Bronchus fibroblast of lung (primary cell): ENCODE measurements around the genes SLC32A1 and MAFB.

DNA sequence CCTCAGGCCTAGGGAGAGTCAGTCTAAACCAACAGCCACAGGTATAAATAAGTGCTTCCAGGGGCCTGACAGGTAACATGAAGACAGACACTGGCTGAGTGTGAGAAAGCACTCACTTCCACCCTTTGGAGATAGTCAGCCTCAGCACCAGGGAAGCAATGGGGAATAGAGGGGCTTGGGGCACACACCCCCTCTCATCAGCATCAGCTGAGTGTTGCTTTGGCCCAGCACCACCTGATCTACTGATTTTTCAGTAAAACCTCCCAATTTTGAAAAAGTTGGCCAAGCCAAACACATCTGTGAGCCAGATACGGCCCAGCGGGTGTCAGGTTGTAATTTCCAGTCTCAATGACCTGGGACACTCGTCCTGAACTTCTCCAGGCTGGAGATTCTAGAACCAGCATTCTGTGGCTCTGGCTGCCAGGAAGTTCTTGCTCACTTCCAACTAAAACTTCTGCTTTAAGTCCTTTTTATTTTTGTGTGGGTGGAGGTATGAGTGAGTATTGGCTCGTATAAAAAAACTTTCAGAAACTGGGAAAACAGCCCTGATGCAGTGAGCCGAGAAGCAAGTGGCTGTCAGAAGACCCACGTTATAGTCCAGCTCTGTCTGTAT, 5.2 kb downstream of the KIAA1755 start:
- RAMPAGE, long total RNA = no peak

GRCh38 chr20:38360269-38360788, 14.0 kb downstream of the LBP start:
- RAMPAGE, long total RNA = no peak

DNA sequence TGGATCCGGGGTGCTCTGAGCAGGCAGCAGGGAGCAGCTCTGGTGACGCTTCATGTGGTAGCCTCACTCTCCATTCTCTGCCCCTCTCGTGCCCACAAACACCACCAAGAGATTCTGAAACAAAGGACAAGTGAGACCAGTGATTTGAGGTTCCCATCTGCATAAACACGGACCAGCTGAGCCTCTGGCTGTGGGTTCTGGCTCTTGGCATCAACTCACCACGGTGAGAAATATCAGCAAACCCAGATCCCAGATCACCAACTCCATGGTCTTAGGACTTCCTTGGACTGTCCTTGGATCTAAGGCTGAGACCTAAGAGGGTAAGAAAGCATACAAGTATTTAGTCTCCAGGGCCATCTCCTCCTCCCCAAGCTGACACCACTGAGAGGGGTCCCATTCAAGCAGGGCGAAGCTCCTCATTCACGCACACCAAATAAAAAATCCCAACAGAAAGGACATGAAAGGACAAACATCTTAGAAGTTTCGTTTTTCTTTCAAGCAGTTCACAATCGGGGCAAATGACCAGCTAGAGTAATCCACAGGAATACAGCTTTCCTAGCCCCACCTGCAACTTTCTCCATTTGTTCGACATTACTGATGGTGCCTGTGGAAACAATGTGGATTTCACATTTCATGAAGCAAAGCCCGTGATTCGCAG, 51.7 kb upstream of the RALGAPB start:
- RAMPAGE, long total RNA = no peak

GRCh38 chr20:38503179-38503540, 30.5 kb downstream of the RALGAPB start:
- RAMPAGE, long total RNA = no peak

DNA sequence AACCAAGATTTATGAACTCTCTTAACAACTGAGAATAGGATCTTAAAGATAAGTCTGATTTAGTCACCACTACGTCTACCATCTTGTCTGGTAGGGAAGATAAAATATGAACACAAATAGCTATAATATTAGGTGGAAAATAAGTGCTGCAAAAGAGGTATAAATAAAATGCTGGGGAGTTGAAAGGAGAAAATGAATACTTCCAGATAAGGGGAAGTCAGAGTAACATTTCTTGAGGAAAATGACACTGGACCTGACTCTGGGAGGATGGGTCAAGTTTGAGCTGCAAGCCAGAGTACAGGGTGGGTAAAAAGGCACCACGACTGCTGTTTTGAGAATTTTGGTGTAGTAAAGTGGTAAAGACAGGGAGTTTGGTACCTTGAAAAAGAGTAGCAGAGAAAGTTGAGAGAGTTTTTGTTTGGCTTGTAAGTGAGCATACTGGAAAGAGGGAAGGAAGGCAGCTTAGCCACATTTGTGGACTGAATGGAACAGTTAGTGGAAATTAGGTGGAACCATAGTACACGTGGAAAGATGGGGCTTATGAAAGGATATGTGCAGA, 39.3 kb upstream of the ADIG start:
- RAMPAGE, long total RNA = no peak

- RAMPAGE, long total RNA = no peak
These were observed 20.6 kb downstream of the ADIG start for GRCh38 chr20:38601515-38602013.

DNA sequence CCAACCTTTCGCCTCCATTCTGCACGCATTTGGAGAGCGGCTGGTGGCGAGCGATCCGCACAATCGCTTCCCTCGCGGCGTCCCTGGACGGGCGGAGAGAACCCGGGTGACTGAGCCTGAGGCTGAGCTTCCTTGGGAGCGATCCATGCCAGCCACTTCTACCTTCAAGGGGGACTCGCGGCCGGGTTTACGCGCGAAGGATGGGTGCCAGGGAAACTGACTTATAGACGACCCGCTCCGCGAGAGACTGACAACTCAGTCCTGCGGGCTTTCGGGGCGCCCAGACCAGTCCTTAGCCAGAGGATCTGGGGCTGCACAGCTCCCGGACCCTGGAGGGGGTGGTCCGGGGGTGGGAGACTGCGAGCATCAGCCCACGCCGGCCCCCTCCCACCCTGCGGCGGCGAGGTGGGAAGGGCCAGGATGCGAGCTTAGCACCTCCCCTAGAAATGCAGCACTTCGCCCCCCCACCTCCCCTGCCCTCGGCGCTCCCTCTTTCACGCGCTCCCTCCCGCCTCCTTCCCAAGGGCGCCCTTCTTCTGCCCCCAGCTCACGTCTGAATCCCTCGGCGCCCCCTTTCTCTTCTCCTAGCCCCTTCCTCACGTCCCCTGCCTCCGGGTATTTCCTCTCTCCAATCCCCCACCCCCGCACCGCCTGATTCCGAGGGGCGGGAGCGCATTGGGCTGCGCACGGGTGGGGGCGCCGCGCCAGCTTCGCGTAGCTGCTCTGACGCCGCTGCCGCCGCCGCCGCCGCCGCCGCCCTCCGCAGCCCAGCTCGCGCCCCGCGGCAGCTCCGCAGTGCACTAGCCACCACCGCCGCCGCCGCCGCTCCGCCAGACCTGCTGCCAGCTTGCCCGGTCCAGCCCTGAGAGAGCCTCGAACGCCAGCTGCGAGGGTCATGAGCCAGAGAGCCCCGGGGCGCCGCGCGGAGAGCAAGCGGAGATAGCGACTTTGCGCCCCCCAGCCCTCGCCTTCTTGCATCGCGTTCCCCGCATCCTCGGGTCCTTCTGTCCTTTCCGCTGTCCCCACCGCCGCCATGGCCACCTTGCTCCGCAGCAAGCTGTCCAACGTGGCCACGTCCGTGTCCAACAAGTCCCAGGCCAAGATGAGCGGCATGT, at the start of gene SLC32A1:
Gene SLC32A1, plus strand, starts transcription at position 795 of the 1,115 bp plus-strand sequence.
- RAMPAGE, long total RNA = no peak

- RAMPAGE, long total RNA = no peak
These were observed 834 bp upstream of the PPP1R16B start for GRCh38 chr20:38804395-38805331.

DNA sequence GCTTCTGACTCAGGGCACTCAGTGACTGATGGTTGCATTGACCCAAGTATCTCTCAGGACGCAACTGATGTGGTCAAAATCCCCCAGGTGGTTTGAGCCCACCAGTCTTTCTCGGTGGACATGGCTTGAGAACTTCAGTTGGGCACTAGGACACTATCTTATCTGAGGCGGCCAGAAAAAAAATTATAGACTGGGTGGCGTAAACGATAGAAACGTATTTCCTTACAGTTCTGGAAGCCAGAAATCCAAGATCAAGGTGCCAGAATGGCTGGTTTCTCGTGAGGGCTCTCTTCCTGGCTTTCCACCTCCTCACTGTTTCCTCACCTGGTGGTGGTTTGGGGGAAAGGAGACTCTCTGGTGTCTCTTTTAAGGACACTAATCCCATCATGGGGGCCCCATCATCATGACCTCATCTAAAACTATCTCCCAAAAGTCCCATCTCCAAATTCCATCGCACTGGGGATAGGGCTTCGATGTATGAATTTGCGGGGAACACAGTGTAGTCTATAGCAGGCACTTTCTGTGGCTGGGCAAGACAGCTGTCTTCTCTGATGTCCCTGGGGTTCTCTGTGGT, 52.3 kb downstream of the PPP1R16B start:
- RAMPAGE, long total RNA = no peak

- RAMPAGE, long total RNA = no peak
These were observed 51.4 kb upstream of the FAM83D start for GRCh38 chr20:38874471-38875586.

DNA sequence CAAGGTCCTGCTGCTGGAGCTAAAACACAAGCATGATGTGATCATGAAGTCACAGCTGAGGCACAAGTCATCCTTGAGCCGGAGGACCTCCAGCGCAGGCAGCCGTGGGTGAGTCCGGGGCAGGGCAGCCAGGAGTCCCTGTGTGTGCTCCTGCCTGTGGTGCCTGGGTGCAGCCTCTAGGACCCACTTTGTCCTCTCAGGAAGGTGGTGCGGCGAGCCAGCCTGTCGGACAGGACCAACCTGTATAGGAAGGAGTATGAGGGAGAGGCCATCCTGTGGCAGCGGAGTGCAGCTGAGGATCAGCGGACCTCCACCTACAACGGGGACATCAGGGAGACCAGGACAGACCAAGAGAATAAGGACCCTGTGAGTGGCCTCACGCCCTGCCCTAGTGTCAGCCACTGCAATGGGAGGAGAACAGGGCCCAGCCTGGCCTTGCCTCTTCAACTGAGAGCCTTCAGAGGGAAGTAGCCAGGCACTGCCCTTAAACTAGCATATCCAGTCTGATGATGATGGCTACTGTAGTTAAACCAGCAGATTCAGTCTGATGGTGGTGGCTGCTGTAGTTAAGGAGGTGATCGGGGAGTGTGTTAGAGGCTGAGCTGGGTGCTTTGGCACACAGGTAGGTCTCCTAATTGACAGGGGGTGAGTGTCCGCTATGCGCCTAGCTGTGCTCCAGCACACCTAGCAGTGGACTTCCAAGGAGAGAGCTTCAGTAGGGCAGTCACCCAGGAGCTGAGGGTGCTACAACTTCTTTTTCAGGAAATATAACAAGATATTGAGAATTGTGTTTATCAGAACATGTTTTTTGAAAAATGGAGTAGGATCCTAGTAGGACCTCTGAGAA, 18.2 kb upstream of the FAM83D start:
- RAMPAGE, long total RNA = no peak

GRCh38 chr20:39037147-39037538, 75.0 kb downstream of the DHX35 start:
- RAMPAGE, long total RNA = no peak

DNA sequence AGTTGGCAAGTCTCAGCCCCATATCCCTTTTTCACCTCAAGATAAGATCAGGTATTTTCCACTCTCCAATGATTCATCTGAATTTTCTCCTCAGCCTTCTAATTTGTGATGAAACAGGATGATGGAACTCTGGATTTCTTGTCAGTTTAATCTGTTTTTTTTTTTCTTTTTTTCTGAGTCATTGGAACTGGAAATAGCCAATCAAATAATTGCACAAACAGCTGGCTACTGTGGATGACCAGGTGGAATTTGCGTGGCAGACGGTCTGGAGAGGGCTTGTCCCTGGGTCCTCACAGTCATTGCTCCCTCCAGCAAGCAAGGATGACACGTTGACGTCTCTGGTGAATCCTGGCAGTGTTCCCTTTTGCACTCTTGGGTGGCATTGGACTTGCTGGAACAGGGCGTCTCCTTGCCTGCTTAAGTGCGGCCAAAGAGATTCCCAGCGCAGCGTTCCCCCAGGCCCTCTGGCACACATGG, 80.4 kb downstream of the DHX35 start:
- RAMPAGE, long total RNA = no peak

DNA sequence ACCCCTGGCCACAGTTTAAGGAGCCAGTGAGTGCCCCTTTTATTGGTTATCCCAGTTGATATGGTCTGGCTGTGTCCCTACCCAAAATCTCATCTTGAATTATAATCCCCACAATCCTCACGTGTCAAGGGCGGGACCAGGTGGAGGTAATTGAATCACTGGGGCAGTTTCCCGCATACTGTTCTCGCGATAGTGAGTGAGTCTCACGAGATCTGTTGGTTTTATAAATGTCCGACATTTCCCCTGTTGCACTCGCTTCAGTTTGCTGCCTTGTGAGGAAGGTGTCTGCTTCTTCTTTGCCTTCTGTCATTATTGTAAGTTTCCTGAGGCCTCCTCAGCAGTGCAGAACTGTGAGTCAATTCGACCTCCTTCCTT, 116.5 kb downstream of the DHX35 start:
- RAMPAGE, long total RNA = no peak

GRCh38 chr20:39358003-39358591, 396.0 kb downstream of the DHX35 start:
- RAMPAGE, long total RNA = no peak

- RAMPAGE, long total RNA = no peak
These were observed 838.3 kb downstream of the DHX35 start for GRCh38 chr20:39800506-39800858.

- RAMPAGE, long total RNA = no peak
These were observed 348.9 kb downstream of the MAFB start for GRCh38 chr20:40340160-40340478.

GRCh38 chr20:40669577-40670080, 19.4 kb downstream of the MAFB start:
- RAMPAGE, long total RNA = no peak

DNA sequence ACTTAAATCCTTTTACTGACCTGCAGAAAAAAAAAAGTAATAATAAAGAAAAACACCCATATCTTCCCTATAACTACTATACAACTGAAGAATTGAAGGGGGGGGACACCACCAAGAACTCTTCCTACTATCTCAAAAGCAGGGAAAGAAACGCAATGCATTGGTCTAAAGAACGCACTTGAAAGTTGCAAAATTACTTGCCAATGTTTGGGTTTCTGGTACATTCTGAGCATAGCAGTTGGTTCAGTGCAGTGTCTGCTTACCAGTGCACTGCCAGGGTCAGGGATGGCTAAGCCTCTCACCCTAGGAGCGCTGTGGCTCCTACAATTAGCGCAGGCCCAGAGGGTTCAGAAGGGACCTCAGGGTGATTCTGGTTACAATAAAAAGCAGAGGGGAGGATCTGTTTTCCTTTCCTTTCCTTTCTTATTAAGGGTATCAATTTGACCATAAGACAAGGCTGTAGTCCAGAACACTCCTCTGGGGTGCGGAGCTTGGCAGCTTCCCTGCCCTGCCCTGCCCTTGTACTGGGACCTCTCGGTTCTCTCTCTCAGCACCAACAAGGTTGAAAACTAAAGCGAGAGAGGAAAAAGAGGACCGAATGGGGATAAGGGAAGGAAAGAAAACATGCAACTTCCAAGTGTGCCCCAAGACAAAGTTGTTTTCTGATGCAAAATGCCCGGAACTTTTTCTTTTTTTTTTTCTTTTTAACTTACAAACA, 2.6 kb downstream of the MAFB start:
- RAMPAGE, long total RNA = no peak

DNA sequence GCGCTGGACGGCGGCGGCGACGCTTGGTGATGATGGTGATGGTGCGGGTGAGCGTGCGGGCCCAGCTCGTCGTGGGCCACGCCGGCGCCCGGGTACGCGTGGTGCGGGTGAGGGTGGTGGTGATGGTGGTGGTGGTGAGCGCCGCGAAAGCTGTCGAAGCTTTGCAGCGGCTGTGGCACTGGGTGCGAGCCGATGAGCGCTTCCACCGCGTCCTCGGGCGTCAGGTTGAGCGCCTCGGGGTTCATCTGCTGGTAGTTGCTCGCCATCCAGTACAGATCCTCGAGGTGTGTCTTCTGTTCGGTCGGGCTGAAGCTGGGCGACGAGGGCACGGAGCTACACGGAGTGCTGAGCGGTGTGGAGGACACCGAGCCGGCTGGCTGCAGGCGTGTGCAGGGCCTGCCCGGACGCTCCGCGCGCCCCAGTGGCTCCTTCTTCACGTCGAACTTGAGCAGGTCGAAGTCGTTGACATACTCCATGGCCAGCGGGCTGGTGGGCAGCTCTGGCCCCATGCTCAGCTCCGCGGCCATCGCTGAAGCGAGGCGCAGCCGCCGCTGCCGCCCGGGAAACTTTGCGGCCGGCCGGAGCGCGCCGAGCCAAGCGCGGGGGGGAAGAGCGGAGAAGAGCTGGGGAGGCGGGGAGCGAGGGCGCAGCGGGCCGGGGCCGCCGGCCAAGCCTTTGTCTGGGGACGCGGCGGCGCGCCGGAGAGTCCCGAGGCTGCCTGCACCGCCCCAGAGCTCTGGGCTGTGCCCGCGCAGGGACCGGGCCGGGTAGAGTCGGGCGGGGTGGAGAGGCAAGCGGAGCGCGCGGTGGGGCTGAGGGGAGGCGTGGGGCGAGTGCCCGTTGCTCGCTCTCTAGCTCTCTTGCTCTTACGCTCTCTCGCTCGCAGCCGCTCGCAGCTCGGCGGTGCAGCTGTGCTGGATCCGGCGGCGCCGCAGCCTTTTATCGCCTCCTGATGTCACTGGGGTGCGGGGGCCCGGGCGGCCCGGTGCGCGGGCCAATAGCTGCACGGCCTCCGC, at the start of gene MAFB:
Gene MAFB, minus strand, starts transcription at position 913 of the 1,016 bp plus-strand sequence.
- RAMPAGE, long total RNA = no peak